ENCODE results near the gene SH3BP5.

GRCh38 chr3:14439407-14440060 lies 37.1 kb downstream of the SLC6A6 start:
- CAGE, long polyA plus RNA: no peak
- RRBS: no CpG with 5 or more reads among the region's 15 CpGs

GRCh38 chr3:14460559-14461150 lies 58.2 kb downstream of the SLC6A6 start:
- CAGE, long polyA plus RNA: no peak
- RRBS: no CpG with 5 or more reads among the region's 9 CpGs

- CAGE, long polyA plus RNA: no peak
- RRBS: no CpG with 5 or more reads among the region's 7 CpGs
Observed at GRCh38 chr3:14486263-14486722, 53.8 kb downstream of the GRIP2 start.

- CAGE, long polyA plus RNA: no peak
- RRBS: no CpG with 5 or more reads among the region's 13 CpGs
Observed at GRCh38 chr3:14879056-14879824, 60.5 kb downstream of the FGD5 start.

DNA sequence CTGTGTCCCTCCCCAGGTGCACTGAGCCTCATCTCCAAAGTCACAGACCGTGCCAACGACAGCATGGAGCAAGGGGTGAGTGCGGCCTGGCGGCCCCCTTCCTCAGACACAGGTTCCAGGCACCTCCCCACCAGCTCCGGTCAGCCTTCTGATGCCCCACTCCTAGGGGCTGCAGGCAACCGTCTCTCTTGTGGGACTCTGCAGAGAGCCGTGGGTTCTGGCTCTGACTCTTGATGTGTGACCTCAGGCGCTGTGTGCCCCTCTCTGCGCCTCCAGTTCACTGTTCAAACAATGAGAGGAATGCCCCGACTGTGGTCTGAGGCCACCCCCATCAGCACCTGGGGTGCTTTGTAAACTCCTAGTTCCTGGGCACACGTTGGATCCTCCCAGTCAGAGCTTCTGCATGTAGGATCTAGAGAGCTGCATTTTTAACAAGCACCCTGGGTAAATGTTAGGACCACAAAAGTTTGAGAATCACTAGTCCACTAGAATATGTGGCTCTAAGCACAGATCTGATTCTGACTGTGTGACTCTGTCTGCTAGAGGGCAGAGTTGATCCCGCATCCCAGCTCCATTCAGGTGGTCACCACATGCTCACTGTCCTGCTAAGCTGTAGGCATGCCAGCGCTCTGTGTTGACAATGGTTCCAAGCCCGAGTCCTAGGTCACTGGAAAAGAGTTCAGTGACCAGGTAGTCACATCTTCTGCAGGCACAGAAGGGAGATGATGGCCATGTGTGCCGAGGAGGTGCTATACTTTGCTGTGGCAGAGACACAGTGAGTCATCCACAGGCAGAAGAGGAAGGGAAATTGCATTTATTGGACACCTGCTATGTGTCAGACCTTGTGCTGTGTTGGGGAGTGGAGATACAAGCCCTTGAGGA lies 46.2 kb upstream of the NR2C2 start:
- CAGE, long polyA plus RNA: no peak
- RRBS: no CpG with 5 or more reads among the region's 15 CpGs

- CAGE, long polyA plus RNA: no peak
- RRBS: 2% methylated on average over 36 of the region's 86 CpGs
Observed at GRCh38 chr3:14947776-14948502, 556 bp downstream of the NR2C2 start.

DNA sequence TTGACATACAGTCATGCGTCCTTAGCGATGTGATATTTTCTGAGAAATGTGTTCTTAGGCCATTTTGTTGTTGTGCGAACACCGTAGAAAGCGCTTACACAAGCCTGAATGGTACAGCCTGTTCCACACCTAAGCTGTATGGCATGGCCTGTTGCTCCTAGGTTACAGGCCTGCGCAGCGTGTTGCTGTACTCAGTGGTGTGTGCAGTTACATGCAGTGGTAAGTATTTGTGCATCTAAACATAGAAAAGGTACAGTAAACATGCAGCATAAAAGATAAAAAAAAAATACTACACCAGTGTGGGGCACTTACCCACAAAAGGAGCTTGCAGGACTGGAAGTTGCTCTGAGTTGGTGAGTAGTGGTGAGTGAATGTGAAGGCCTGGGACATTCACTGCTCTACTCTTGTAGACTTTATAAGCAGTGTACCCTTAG lies 993 bp downstream of the CAPN7 start:
- CAGE, long polyA plus RNA: no peak
- RRBS: no CpG with 5 or more reads among the region's 7 CpGs

DNA sequence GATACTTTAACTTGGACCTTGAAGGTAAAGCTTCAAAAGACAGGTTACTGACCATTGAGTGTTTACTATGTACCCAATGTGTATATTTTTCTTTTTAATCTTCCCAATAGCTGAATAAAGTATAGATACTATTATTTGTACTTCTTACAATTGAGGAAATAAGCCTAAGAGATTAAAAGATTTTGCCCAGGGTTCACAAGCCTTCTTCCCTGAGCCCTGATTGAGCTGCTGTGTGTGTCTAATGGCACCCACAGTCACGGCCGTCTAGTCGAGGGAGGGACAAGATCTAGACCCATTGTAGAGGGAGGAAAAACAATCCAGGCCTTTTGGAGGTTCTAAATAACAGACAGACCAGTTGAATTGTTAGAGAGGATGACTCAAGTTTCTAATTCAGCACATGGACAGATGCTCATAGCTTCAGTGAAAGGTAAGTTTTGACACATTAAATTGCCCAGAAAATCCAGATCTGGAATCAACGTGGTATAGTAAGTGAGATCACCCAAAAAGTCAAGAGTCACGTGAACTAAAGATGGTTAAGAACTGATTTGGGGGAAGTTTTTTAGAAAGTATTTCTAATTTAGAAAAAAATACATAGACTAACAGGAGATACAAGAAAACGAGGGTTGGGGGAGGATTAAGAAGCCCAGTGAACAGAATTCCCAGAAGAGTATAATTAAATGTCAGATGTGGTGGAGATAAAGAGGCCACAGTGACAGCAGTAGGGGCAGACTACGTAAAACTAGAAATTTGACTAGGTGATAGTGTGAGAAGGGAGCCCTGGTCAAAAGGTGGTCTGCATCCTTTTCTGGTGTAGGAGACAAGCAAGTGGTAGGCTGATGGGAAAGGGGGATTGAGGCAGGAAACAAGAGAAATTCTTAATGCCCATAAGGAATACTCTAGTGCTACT lies 47.0 kb downstream of the CAPN7 start:
- CAGE, long polyA plus RNA: no peak
- RRBS: no CpG with 5 or more reads among the region's 7 CpGs

DNA sequence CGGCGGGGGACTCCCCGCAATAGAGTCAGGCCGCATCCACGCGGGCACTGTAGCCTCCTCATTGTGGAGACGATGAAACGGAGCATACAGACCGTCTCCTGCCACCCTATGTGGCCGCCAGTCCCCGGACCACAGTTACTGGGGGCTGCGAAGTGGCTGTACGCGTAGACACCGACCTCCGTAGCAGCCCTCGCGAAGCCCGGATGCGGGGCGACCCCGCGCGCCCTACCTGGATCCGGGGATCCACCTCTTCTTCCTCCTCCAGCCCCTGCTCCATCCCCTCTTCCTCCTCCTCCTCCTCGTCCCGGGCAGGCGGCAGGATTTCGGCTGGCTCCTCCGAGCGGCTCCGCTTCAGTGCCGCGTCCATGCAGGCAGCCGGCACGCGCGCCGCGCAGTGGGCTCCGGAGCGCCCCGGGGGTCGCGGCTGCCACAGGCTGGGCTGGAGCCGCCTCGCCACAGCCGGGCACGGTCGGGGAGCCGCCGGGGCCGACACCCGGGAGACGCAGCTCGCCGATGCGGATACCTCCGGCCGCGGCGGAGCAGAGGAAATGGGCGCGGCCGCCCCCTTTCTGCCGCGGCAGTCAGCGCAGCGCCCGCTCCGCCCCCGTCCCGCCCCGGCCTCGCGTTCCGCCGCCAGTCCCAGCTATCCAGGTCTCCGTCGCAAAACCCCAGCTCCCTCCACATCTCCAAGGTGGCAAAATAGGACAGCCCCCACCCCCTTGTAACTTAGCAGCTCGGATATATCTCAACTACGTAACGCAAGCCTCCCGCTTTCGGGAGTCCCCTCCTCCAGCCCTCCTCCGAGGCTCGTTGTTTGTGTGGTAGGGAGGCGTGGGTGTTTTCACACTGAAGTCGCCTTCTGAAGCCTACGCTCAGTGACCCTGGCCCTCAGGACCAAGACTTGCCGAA lies at the start of gene SH3BP5:
Gene SH3BP5, minus strand, starts transcription at position 545 of the 909 bp plus-strand sequence.
- CAGE, long polyA plus RNA: no peak
- RRBS: 3% methylated on average over 37 of the region's 91 CpGs

GRCh38 chr3:15346942-15347612 lies 14.7 kb upstream of the SH3BP5 start:
- CAGE, long polyA plus RNA: no peak
- RRBS: no CpG with 5 or more reads among the region's 8 CpGs

GRCh38 chr3:15426777-15427226 lies 542 bp downstream of the METTL6 start:
- CAGE, long polyA plus RNA: no peak
- RRBS: no CpG with 5 or more reads among the region's 18 CpGs

- CAGE, long polyA plus RNA: no peak
- RRBS: no CpG with 5 or more reads among the region's 9 CpGs
Observed at GRCh38 chr3:15467819-15468299, 40.5 kb downstream of the EAF1 start.

DNA sequence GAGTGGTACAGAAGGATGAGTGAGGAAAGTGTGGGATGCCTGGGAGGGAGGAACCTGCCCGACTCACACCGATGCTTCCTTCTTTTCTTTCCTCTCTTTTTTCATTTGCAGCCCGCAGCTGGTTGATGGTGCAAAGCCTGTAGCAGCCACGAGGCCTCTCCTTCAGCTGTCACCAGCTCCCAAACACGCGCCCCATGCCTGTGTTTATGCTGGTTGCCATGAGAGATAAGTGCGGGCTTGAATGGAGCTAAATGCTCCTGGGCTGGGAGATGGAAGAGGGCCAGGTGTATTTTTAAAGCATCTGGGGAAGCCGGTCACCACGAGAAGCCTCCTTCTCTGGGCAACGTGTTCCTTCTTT lies 9.4 kb downstream of the COLQ start:
- CAGE, long polyA plus RNA: no peak
- RRBS: no CpG with 5 or more reads among the region's 10 CpGs

DNA sequence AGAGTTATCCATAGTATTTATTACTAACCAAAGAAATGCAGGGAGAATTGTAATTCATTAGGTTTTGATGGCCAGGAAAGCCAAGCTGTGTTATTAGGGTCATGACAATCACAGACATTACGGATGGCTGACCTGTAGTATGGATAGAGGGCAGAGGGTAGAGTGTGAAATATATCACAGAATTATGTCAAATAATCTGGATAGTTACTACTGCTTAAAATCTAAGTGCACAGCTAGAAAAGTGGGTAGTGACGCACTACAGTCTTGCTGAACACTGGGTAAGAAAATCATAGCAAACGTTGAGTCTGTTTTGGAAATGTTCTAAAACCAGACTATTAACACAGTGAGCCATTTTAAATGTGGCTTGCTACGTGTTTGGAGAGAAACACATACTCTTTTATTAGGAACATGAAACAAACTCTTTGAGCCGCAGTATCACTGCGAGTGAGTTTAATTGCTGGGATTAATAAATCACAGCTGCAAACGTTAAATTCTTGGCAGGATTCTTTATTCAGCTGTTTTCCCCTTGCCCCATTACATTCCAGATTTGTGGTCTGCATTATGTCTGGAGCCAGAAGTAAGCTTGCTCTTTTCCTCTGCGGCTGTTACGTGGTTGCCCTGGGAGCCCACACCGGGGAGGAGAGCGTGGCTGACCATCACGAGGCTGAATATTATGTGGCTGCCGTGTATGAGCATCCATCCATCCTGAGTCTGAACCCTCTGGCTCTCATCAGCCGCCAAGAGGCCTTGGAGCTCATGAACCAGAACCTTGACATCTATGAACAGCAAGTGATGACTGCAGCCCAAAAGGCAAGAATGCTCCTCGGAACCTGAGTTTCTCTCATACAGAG lies 33.6 kb downstream of the BTD start:
- CAGE, long polyA plus RNA: no peak
- RRBS: no CpG with 5 or more reads among the region's 15 CpGs

DNA sequence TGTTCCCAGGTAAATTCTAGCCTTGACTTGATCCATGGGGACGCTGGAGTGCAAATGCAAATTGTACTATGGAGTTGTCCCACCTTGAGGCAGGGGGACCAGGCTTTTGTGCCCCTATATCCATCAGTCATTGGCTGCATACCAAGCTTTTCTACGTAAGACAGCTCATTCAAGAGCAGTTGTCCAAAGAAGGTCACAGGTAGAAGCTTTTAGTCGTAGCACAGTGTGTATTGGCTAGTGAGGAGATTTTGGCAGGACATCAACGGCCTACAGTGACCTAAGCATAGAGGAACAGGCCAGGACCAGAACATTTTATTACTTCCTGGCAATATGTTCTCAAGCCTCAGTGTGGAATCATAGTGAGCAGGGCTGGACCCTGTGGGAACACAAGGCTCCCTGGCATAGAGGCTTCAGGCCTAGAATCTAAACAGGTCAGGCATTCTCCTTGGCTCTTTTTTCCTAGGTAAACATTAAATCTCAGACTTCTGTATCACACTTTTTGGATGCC lies 105.4 kb upstream of the ANKRD28 start:
- CAGE, long polyA plus RNA: no peak
- RRBS: no CpG with 5 or more reads among the region's 4 CpGs

- CAGE, long polyA plus RNA: no peak
- RRBS: no CpG with 5 or more reads among the region's 1 CpG
Observed at GRCh38 chr3:16129976-16130344, 44.5 kb upstream of the GALNT15 start.

- CAGE, long polyA plus RNA: no peak
- RRBS: no CpG with 5 or more reads among the region's 6 CpGs
Observed at GRCh38 chr3:16140375-16141052, 34.0 kb upstream of the GALNT15 start.

GRCh38 chr3:16176256-16177102 lies 2.0 kb downstream of the GALNT15 start:
- CAGE, long polyA plus RNA: no peak
- RRBS: no CpG with 5 or more reads among the region's 7 CpGs

- CAGE, long polyA plus RNA: no peak
- RRBS: no CpG with 5 or more reads among the region's 5 CpGs
Observed at GRCh38 chr3:16203618-16204069, 29.2 kb downstream of the GALNT15 start.

GRCh38 chr3:16262170-16262770 lies 2.5 kb downstream of the DPH3 start:
- CAGE, long polyA plus RNA: no peak
- RRBS: no CpG with 5 or more reads among the region's 5 CpGs